ENCODE measurements around a stretch of chr6.

GRCh38 chr6:105372732-105373229 is 30.1 kb downstream of the PREP start:
- PRO-cap, 5 experiments, result no peak in any of the 5 experiments
- RAMPAGE, long total RNA, 2 experiments, result no peak in any of the 2 experiments
- RRBS, result no CpG with 5 or more reads among the region's 5 CpGs

GRCh38 chr6:105454900-105455099 is 51.9 kb upstream of the PREP start:
- PRO-cap, 5 experiments, result peak in 1 of 5 experiments; most common minus-strand start chr6:105454974 (in 1)
- RAMPAGE, long total RNA, 2 experiments, result no peak in any of the 2 experiments

- PRO-cap, 5 experiments, result peak in 1 of 5 experiments; most common plus-strand start chr6:105459374 (in 1); most common minus-strand start chr6:105459215 (in 1)
- RAMPAGE, long total RNA, 2 experiments, result no peak in any of the 2 experiments
- RRBS, result no CpG with 5 or more reads among the region's 9 CpGs
Observed at GRCh38 chr6:105459091-105459493, 56.2 kb upstream of the PREP start.

- PRO-cap, 5 experiments, result no peak in any of the 5 experiments
- RAMPAGE, long total RNA, 2 experiments, result no peak in any of the 2 experiments
- RRBS, result no CpG with 5 or more reads among the region's 9 CpGs
Observed at GRCh38 chr6:105546171-105546681, 143.3 kb upstream of the PREP start.

GRCh38 chr6:105604144-105604734 is 201.4 kb upstream of the PREP start:
- PRO-cap, 5 experiments, result no peak in any of the 5 experiments
- RAMPAGE, long total RNA, 2 experiments, result no peak in any of the 2 experiments
- RRBS, result no CpG with 5 or more reads among the region's 3 CpGs

DNA sequence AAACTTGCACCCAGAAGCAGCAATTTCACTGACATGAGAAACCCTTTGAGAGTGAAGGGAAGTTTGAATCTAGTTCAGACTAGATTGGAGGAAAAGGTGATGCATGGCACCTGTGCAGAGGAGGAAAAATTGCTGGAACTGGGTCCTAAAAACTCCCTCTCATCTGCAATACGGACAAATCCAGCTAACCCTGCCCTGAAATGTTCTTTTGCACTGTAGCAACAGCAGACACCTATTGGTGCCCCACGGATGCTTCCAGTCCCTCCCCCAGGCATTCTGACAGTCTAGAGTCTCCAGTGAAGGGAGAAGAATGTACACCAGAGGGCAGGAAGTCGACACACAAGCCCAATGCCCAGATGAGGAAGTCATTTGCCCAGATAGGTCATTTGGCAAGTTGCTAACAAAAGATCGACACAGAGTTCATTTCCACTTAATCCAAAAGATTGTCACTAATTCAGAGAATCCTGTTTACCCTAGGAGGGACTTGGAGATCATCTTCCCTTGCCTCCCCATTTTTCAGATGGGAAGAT is 293.1 kb upstream of the PRDM1 start:
- PRO-cap, 5 experiments, result peak in 1 of 5 experiments; most common plus-strand start position 467 of the sequence (in 1); most common minus-strand start position 278 of the sequence (in 1)
- RAMPAGE, long total RNA, 2 experiments, result no peak in any of the 2 experiments
- RRBS, result no CpG with 5 or more reads among the region's 4 CpGs

DNA sequence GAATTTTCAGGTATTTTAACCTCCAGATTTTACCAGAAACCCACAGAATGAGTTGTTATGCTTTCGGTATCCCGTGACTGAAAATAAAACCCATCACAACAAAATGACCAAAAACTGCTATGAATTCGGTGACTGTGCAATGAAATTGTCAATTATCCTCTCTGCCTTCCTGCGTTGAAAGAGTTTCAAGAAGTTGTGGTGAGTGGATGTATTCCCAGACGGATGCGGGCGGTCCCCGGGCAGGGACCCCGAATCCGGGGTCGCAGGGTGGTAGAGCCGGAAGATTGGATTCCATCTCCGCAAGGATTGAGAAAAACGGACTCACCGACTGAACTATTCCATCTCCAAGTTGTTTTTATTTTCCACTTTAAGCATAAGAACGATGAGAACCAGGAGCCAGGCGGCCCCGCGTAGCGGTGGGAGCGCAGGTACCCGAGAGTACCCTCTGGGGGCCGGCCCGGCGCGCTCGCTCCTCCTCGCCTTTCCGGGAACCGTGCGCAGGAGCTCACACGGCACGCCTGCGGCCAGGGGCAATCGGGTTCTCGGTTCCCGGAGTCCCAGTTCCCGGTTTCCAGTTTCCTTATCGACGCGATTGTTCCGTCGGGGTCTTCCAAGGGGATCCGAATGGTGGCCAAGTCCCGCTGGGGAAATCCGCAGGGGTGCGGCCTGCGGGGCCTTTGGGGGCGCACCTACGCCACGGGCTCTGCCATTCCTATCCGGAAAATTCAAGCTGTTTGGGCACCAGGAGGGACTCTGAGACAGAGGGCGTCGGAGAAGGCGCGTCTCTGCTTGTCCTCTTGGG is 104.9 kb upstream of the PRDM1 start:
- PRO-cap, 5 experiments, result no peak in any of the 5 experiments
- RAMPAGE, long total RNA, 2 experiments, result no peak in any of the 2 experiments
- RRBS, result 14% methylated on average over 9 of the region's 56 CpGs

- PRO-cap, 5 experiments, result peak in 5 of 5 experiments; most common plus-strand start chr6:105994420 (in 4); most common minus-strand start chr6:105994278 (in 3)
- RAMPAGE, long total RNA, 2 experiments, result no peak in any of the 2 experiments
- RRBS, result 9% methylated on average over 6 of the region's 78 CpGs
Observed at GRCh38 chr6:105994013-105994921, 91.9 kb upstream of the PRDM1 start.

GRCh38 chr6:106097049-106098375 is 11.4 kb downstream of the PRDM1 start:
- PRO-cap, 5 experiments, result peak in 2 of 5 experiments; most common plus-strand start chr6:106098078 (in 1); most common minus-strand start chr6:106097697 (in 1)
- RAMPAGE, long total RNA, 2 experiments, result no peak in any of the 2 experiments
- RRBS, result no CpG with 5 or more reads among the region's 21 CpGs

GRCh38 chr6:106104460-106105056 is 18.4 kb downstream of the PRDM1 start:
- PRO-cap, 5 experiments, result no peak in any of the 5 experiments
- RAMPAGE, long total RNA, 2 experiments, result no peak in any of the 2 experiments
- RRBS, result no CpG with 5 or more reads among the region's 15 CpGs

DNA sequence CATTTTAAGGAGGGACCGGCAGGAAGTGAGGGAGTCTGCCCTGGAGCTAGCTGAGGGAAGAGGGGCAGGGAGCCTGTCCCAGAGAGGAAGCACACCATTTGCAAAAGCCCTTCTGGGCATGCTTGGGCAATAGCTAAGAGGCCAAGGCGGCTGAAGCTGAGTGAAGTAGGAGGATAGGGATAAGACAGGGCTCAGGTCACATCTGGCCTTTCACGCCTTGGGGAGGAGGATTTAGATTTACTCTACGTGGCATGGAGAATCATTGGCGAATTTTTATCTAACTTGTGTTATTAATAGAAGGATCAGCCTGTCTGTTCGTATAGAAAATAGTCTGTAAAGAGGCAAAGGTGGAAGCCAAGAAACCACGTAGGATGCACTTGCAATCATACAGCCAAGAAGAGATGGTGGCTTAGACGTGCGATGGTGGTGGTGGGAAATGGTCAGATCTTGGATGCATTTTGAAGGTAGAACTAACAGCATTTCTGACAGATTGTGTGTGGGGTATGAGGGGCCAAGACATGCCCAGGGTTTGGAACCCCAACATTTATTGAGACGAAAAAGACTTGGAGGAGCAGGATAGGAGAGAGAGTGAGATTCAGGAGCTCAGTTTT is 96.0 kb downstream of the RTN4IP1 start:
- PRO-cap, 5 experiments, result no peak in any of the 5 experiments
- RAMPAGE, long total RNA, 2 experiments, result no peak in any of the 2 experiments
- RRBS, result no CpG with 5 or more reads among the region's 10 CpGs

- PRO-cap, 5 experiments, result no peak in any of the 5 experiments
- RAMPAGE, long total RNA, 2 experiments, result no peak in any of the 2 experiments
- RRBS, result no CpG with 5 or more reads among the region's 1 CpG
Observed at GRCh38 chr6:106614919-106615327, 14.4 kb downstream of the RTN4IP1 start.

DNA sequence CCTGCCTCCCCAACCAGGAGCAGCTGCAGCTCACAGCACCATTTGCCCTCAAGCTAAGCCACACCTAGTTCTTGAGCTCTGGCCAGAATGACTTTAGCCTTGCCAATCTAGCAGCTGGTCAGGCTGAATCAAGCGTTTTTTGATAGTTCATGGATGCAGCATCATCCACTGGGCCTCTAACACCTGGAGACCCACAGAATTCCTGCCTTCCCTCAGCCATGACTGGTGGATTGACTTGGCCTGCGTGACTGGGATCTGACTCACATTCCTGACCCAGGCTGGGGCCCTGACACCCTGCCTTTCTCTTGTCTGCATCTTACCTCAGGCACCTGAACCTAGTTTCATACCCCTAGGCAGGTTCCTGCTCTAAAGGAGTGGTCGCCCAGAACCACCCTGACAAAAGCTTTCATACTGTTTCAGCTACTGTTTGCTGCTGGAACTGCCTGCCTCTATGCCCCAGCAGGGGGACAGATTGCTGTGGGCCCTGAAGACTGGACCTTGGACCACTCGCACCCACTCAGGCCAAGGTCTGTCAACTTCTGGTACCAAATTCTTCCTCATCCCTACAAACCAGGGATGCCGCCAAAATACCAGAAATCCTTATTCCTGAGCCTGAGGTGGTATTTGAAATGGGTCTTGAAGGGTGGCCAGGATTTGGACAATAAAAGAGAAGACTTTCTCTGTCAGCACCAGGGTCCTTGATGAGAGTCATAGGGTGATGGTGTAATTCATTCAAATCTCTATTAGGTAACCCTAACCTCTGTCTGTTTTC is 122.4 kb downstream of the QRSL1 start:
- PRO-cap, 5 experiments, result no peak in any of the 5 experiments
- RAMPAGE, long total RNA, 2 experiments, result no peak in any of the 2 experiments
- RRBS, result no CpG with 5 or more reads among the region's 5 CpGs

- PRO-cap, 5 experiments, result no peak in any of the 5 experiments
- RAMPAGE, long total RNA, 2 experiments, result no peak in any of the 2 experiments
- RRBS, result no CpG with 5 or more reads among the region's 7 CpGs
Observed at GRCh38 chr6:106911027-106911802, 63.3 kb downstream of the CD24 start.

DNA sequence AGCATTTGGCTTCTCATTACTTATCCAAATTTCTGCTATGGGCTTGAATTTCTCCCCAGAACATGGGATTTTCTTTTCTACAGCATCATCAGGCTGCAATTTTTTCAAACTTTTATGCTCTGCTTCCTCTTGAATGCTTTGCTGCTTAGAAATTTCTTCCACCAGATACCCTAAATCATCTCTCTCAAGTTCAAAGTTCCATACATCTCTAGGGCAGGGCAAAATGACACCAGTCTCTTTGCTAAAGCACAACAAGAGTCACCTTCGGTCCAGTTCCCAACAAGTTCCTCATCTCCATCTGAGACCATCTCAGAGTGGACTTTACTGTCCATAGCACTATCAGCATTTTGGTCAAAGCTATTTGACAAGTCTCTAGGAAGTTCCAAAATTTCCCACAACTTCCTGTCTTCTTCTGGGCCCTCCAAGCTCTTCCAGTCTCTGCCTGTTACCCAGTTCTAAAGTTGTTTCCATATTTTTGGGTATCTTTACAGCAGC is 55.4 kb downstream of the PDSS2 start:
- PRO-cap, 5 experiments, result no peak in any of the 5 experiments
- RAMPAGE, long total RNA, 2 experiments, result no peak in any of the 2 experiments
- RRBS, result no CpG with 5 or more reads among the region's 1 CpG

GRCh38 chr6:107658932-107659625 is 165.0 kb downstream of the SCML4 start:
- PRO-cap, 5 experiments, result no peak in any of the 5 experiments
- RAMPAGE, long total RNA, 2 experiments, result no peak in any of the 2 experiments
- RRBS, result no CpG with 5 or more reads among the region's 7 CpGs

GRCh38 chr6:107730695-107731353 is 93.3 kb downstream of the SCML4 start:
- PRO-cap, 5 experiments, result no peak in any of the 5 experiments
- RAMPAGE, long total RNA, 2 experiments, result no peak in any of the 2 experiments
- RRBS, result no CpG with 5 or more reads among the region's 6 CpGs

DNA sequence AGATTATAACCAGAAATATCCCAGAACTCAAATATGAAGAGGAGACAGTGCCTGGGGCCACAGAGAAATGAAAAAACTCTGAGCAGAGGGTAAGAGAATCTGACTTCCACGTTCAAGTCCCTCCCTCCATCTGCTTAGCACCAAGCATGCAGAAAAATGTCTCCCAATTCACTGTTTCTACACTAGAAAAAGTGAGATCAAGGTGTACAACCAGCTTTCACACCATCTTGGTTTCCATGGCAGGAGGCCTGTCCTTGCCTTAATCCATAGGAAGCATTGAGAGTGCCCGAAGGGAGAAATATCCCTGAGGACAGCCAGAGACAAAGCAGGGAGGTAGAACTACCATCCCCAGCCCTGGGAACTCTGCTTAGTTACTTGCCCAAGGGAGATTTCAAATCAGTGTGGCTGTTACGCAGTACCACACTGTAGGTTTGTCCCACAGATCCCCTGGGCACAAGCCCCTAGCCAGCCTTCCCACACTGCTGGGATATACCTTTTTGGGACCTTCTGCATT is 82.9 kb downstream of the SCML4 start:
- PRO-cap, 5 experiments, result no peak in any of the 5 experiments
- RAMPAGE, long total RNA, 2 experiments, result no peak in any of the 2 experiments
- RRBS, result no CpG with 5 or more reads among the region's 3 CpGs

DNA sequence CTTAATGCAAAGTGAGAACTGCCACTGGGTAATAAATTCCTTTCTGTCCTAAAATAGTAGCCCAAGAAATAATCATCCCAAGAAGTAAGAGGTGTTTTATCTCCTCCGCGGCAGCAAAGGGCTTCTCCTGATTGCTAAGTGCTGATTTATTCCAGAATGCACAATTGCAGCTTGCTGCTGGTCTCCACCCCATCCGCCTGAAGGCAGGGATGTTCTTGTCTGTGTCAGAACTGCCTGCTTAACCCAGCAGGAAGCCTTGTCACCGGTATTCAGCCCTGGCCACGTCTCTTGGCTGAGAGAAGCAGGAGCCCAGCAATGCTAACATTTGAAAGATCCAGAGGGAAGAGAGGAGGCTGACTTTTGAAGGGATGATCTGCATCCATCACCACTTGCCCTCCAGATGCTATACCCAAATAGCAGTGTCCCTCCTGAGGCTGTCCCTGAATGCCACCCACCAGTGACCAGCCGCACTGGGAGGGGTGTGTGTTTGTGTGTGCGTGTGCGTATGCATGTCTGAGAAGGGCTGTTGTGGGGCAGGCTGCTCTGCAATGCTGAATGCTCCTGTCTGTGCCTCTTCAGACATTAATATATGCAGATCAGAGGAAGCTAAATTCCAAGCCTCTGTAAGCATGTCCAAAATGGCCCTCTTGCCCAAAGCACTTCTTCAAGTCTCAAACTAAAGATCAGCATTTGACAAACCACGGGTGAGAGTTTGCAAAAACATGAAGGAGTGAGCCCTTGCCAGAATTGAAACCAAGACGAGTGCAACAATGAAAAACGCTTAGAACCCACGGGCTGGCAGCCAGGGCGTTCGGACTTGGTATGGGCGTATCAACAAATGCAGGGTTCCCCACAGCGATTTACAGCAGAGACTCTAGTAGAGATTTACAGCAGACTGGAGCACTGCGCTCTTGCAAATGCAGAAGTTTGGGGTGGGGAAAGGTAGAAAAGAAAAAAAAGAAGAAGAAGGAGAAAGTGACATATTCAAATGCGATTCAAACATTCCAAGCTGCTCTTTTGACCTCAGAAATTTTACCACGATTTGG is 3.9 kb downstream of the SCML4 start:
- PRO-cap, 5 experiments, result no peak in any of the 5 experiments
- RAMPAGE, long total RNA, 2 experiments, result no peak in any of the 2 experiments
- RRBS, result no CpG with 5 or more reads among the region's 19 CpGs

- PRO-cap, 5 experiments, result peak in 2 of 5 experiments; most common plus-strand start chr6:107822265 (in 2)
- RAMPAGE, long total RNA, 2 experiments, result no peak in any of the 2 experiments
- RRBS, result no CpG with 5 or more reads among the region's 9 CpGs
Observed at GRCh38 chr6:107822173-107823050, 1.7 kb downstream of the SCML4 start.

Measured in liver (tissue), 9 donors.